GM23338 (cell line): Measurements from ENCODE around the gene DYNLT3.

DNA sequence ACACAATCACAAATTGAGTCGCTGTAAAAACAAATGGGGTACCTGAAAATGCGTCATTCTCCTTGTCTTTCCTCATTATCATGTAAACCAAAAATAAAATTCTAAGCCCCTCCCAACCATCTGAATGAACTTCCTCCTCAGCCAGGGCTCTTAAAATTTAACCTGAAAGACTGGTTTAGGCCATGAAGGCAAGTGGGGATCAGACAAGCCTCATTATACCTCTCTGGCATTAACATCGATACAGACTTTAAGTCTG, 358.3 kb upstream of the MAGEB16 start:
- PRO-cap, result no peak
- RAMPAGE, long total RNA, result no peak

GRCh38 chrX:36962892-36963936, 45.0 kb upstream of the FAM47C start:
- PRO-cap, result no peak
- RAMPAGE, long total RNA, result no peak

- PRO-cap, result no peak
- RAMPAGE, long total RNA, result no peak
Measured at GRCh38 chrX:37348125-37348576, 1.0 kb upstream of the PRRG1 start.

DNA sequence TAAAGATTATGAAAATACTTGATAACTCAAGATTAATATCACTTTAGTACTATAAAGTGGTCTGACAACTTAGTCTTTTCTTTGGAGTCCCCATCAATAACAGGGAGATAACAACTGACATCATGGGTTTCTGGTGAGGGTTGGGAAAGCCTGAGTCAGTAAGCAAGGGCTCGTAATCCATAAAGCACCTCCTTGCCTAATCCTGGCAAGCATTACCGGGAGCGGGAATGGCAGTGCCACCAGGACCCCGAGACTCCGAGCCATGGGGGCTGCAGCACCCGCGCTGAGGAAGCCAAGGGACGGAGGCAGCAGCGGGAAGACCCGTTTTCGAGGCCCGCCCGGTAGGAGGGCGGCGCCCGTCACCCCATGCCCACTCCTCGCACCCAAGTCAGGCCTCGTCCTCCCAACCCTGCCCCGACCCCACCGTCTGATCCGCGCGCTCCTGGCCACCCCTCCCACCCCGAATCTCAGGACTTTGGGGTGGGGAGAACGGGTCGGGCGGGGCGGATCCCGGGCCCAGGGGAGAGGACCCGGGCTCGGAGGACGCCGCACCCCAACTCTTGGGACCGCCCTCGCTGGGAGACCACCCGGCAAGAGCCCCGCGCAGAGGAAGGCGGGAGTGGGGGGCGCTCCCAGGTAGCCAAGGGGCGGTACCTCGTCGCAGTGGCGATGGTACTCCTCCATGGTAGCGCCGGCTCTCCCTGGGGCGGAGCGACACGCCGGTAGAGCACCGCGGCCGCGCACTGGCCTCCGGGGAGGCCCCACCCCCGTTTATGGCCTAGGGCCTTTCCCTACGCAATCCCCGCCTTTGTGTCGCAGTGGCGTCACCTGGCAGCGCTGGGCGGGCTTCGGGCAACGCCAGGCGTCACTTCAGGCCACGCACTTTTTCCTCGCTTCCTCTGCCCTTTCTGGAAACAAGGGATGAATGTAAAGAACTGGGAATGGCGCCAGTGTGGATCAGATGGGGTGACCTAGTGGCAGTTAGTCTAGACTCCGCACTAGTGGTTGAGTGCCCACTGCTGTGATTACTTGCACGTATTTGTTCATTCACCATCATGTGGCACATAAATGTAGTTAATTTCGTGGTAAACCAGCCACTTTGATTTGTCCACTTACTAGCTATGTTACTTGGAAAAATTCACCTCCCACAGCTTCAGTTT, at the start of gene DYNLT3:
DYNLT3 (minus strand) TSS at position 745 of the 1,160 bp plus-strand sequence.
- PRO-cap, result unidirectional peak, plus-strand start at position 208 of the sequence; unidirectional peak, plus-strand start at position 290 of the sequence; bidirectional peak, plus-strand start at position 470 of the sequence, minus-strand start at position 429 of the sequence; bidirectional peak, plus-strand start at position 930 of the sequence, minus-strand start at position 700 of the sequence
- RAMPAGE, long total RNA, result start-site peak on the minus strand centred at position 719 of the sequence, 53 bp wide, 53 and 15 reads in 2 replicates

DNA sequence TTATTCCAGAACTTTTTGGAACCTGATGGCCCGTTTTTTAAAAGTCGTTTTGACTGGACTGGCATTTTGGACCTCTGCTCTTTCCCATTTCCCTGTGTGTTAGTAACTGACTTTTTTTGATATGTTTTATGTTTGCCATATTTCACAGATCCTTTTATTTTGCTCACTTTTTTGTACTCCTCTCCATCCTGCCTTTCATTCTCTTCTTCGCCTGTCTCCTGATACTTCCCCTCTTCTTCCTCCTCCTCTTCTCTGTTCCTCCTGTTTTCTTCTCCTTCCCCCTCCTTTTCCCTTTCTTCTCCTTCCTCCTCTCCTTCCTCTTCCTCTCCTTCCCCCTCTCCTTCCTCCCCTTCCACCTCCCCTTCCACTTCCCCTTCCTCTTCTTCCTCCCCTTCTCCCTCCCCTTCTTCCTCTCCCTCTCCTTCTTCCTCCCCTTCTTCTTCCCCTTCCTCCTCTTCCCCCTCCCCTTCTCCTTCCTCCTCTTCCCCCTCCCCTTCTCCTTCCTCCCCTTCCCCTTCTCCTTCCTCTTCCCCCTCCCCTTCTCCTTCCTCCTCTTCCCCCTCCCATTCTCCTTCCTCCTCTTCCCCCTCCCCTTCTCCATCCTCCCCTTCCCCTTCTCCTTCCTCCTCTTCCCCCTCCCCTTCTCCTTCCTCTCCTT, 41.6 kb downstream of the RPGR start:
- PRO-cap, result no peak
- RAMPAGE, long total RNA, result no peak

DNA sequence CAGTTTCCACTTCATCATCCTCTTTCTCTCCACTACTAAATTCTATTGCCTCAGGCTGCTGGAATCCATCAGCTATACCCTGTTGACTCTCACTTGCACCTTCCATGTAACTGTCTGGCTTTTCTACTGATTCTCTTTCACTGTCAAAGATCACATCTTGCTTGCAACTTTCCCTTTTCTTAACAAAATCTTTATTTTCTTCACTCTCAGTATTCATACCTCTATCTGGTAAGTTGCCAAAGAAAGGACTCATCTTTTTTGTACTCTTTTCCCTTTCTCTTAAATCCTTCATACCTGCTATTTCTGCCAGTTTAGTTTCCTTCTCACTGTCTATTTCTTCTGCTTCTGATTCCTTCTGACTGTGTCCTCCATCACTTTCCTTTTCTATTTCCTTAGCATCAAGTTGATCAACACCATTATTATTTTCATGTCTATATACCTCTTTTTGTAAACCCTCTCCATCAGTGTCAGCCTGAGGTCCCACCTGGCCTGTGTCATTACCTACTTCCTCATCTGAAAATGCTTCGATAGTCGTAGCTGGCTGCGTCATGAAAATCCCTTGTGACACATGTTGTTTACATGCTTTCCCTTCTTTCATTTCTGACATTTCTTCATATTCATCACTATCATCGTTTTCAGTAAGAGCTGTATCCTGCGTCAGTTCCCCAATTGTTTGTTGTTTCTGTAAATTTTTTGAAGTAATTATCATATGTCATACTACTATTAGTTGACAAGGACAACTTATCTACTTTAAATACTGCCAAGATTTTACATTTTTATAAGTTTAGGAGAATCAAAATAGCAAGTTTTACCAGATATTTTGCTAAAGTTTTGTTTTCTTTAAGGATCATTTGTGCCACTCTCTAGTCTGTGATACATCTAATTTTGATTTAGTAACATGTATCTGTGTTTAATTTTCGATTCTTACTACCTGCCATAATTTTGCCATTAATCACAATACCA, 39.7 kb downstream of the RPGR start:
- PRO-cap, result no peak
- RAMPAGE, long total RNA, result no peak

DNA sequence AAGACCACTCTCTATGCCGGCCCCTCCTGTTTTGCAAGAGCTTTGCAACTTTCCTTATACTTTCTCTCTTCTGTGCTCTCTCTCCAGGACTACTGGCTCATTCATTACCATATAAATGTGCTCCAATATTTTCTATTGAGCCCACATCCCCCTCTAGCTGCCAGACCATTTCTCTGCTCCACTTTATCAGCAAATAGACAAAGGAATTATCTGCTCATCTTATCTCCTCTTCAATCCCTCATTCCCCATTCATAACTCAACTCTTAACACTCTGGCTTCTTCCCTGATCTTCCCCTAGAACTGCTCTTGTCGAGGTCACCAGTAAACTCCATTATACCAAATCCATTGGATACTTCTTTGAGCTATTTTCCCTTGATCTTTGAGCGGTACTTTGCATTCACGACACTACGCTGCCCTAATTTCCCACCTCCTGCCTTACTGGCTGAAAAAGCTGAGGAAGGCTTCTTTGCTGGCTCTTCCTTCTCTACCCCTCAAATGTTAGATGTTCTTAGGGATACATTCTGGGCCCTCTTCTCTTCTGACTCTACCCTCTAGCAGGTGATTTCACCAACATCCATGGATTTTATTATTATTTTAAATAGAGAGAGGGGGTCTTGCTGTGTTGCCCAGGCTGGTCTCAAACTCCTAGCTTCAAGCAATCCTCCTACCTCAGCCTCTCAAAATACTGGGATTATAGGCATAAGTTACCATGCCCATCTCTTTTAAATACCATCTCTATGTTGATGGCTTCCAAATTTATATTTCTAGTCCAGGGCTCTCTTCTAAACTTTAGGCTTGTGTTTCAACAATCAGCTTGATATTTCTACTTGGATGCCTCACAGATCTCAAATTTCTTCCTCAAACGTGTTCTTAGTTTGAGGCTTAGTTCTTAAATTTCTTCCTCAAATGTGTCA, 33.3 kb downstream of the RPGR start:
- PRO-cap, result no peak
- RAMPAGE, long total RNA, result no peak

DNA sequence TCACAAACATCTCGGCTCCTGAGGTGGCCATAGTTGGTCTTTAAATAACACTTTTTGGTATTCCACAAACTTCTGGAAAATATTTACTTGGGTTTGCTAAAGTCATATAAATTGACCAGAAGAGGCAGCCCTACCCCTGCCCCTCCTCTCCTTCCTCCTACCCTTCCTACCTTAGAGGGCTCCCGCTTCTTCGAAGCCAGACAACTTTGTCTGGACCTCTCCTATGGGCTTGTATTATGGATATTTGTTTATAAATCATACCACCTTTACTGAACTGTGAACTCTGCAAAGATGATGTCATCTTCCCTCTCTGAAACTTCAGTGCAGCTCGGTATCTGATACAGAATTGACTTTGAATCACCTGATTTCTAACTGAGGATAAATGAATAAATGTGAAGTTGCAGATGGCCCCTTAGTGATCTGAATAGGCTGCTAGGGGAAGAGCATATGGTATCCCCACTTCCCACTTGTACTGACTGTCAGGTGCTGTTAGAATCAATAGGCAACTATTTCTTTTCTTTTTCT, 1.1 kb upstream of the OTC start:
- PRO-cap, result no peak
- RAMPAGE, long total RNA, result no peak

GRCh38 chrX:39577758-39577957, 520.1 kb downstream of the BCOR start:
- PRO-cap, result no peak
- RAMPAGE, long total RNA, result no peak

GRCh38 chrX:39645023-39645408, 452.7 kb downstream of the BCOR start:
- PRO-cap, result no peak
- RAMPAGE, long total RNA, result no peak

DNA sequence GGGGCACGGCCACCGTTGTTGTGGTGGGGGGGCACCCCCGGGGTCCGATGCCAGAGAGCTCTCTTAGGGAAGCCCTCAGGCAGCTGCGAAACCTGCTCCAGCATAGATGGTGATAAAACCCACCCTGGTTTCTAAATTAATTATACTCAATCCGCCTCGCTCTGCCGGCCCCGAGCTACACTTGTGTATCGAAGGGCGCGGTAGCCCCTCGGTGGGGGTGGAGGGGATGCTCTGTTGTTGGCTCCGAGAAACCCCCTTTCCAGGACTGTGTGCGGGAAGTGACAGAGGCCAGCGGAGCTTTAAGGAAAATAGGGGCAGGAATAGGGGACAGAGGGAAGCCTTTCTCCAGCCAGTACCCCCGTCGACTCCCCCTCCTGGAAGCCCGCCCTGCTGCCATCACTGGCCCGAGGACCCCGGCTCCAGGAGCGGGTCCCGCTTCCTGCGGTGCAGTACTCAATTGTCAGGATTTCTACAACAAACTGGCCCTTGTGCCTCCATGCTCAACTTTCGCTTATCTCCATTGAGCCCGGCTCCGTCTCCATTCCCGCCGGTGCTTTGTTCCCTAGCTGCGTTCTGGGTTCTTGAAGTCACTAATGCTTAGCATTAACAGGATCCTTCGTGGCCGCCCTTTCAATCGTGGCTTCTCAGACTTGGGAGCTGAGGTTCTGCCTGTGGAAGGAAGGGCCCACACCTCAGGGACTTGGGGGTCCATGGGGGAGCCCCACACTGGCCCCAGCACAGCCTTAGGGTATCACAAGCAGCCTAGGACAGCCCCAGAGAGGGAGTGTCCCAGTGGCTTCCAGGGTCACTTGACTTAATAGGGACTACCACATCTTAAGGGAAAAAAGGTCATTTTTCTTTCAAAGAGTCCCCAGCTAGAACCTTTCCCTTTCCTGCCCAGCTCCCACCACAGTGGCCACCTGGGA, 408.1 kb downstream of the BCOR start:
- PRO-cap, result bidirectional peak, plus-strand start at position 299 of the sequence, minus-strand start at position 280 of the sequence
- RAMPAGE, long total RNA, result no peak

GRCh38 chrX:39759623-39759949, 338.2 kb downstream of the BCOR start:
- PRO-cap, result no peak
- RAMPAGE, long total RNA, result no peak

DNA sequence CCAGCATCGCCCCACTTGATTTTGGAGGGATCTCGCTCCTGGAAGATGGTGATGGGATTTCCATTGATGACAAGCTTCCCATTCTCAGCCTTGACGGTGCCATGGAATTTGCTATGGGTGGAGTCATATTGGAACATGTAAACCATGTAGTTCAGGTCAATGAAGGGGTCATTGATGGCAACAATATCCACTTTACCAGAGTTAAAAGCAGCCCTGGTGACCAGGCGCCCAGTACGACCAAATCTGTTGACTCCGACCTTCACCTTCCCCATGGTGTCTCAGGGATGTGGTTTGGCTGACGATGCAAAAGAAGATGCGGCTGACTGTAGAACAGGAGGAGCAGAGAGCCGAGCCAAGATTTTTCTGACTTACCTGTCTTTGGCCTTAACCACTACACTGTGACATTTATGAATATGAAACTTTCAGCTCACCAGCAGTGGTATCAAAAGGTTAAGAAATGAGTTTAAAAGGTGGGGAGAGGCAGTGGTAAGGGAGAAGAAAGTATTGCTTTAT, 309.8 kb downstream of the BCOR start:
- PRO-cap, result no peak
- RAMPAGE, long total RNA, result no peak

DNA sequence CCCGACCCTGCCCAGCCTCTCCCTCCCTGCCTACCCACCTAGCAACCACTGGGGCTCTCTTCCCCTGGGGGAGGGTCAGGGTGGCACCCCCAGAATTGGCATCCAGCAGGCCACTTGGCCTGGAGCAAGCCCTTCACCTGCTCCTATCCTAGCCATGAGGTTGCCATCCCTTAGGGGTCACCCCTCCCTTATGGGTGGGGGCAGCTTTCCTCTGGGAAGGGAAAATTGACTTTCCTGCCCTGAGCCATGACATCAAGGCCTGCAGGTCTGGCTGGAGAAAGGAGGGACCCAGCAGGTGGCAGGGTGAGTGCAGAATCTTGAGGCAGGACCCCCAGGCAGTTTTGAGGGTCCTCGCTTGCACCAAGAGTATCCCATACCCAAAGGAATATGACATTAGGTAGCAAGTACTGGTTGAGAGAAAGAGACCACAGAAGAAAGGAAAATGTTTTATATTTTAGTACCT, 300.4 kb downstream of the BCOR start:
- PRO-cap, result no peak
- RAMPAGE, long total RNA, result no peak

- PRO-cap, result no peak
- RAMPAGE, long total RNA, result no peak
Measured at GRCh38 chrX:39969791-39970623, 127.8 kb downstream of the BCOR start.

- PRO-cap, result no peak
- RAMPAGE, long total RNA, result no peak
Measured at GRCh38 chrX:40007473-40008189, 90.1 kb downstream of the BCOR start.

DNA sequence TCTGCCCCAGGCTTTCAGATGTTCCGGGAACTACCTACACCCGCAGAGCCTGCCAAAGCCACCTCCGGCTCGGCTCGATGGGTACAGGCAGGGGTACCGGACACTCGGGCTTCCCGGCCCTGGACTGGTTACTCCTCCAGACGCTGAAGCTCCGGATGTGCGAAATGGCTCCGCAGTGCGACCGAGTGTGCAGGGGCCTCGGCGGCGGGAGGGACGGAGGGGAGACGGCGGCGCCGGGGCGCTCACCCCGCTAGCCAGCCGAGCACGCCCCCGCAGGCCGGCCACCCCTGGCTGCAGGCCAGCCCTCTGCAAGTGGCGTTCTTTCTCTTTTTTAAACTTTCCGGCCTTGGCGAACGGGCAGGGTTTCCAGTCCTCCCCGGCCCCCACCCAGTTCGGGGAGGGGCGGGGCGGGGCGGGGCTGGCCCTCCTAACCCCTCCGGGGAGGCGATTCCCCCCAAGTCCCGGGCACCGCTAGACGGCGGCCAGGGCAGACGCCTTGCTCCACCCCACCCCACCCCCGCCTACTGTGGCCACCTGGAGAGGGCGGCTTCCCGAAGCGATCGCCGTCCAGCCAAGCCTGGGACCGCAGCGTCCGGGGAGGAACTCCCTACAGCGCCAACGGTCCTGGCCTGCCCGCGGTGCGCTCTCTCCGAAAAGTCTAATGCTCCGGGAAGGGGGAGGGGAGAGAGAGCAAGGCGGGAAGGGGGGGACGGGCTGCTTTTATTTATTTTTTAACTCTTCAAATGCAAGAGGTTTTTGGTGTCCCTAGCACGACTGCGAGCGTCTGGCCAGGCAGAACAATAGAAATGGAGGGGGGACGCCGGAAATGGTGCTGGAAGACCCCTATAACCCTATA, 7.5 kb downstream of the BCOR start:
- PRO-cap, result bidirectional peak, plus-strand start at position 55 of the sequence, minus-strand start at position 130 of the sequence; bidirectional peak, plus-strand start at position 328 of the sequence, minus-strand start at position 165 of the sequence; bidirectional peak, plus-strand start at position 742 of the sequence, minus-strand start at position 631 of the sequence
- RAMPAGE, long total RNA, result no peak

DNA sequence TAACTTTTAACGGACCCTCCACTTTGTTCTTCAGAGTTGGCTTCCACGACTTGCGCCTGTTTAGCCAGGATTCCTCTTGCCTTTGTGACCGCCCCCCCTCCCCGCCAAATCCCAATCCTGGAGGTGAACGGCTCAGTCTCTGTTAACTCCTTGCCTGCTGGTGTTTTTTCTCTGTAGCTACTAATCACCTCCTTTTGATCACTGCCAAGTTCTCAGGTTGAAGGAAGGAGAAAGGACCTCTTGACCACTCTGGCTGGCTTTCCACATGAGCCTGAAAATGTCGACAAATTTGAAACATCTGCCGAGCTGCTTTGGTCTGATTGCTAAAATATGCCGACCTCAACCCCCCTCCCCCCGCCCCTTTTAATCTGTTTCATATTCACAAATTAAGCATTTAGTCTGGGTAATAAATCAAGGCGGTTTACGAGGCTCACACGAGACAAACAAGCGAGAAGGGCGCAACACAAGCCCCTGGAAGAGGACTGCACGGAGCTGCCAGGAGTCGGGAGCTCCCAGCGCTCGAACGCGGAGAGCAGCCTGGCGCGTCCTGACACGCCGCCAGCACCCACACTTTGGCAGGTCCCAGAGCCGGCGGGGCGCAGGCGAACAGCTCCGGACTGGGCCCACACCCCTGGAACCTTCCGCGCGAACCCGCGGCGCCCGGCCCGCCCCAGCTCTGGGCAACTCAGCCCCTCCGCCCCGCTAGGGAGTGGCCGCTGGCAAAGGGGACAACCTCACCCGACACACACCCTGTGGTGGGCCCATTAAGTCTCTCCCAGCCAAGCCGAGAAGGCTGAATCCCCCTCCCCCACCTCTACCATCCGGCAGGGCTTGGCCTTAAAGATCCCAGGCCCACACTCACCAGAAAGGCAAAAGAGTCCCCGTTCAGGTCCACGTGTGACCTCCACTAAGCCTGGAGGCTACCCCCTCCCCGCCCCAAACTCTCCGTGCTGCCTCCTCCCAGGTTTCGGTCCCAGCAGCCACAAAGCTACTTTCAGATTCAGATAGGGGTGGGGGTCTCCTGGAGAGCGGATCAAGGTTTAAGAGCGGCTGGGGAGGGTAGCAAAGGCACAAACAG, 47.2 kb upstream of the BCOR start:
- PRO-cap, result bidirectional peak, plus-strand start at position 207 of the sequence, minus-strand start at position 78 of the sequence; unidirectional peak, plus-strand start at position 1,003 of the sequence
- RAMPAGE, long total RNA, result no peak

DNA sequence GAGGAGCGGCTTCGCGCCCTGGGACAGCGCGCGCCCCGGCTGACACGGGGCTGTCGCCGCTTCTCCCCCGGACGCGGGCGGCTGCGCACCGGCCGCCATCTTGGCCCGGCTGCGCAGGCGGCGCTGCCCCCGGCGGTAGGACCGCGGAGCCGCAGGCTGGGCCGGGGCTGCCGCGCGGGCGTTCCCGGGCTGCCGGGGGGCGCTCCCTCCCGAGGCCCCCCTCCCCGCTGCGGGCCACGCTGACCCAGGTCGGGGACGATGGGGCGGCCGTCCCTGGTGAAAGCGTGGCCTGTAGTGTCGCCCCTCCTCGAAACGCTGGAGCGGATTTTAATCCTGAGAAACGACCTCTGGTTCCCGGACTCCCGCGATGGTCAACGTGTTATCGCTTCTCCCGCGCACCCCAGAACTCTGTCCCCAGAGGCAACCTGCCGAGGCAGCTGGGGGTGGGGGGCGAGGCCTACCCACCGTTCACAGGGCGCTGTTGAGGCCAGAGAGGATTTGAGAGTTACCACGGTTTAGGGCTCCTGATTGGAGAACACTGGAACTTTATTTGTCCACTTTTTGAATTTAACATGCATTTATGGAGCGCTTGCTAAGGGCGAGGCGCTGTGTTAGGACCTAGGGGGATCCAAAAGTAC, 60.6 kb upstream of the BCOR start:
- PRO-cap, result bidirectional peak, plus-strand start at position 255 of the sequence, minus-strand start at position 111 of the sequence; bidirectional peak, plus-strand start at position 417 of the sequence, minus-strand start at position 410 of the sequence
- RAMPAGE, long total RNA, result no peak

GRCh38 chrX:40423172-40423780, 157.5 kb upstream of the ATP6AP2 start:
- PRO-cap, result no peak
- RAMPAGE, long total RNA, result no peak